ENCODE results near the genes TBC1D10B, SEPHS2 and ZNF747.

- PRO-cap, 7 experiments: no peak in any of the 7 experiments
Observed at GRCh38 chr16:29218486-29219696, 187.6 kb downstream of the NPIPB11 start.

GRCh38 chr16:29271679-29272063 is 134.8 kb downstream of the NPIPB11 start:
- PRO-cap, 7 experiments: no peak in any of the 7 experiments

- PRO-cap, 7 experiments: no peak in any of the 7 experiments
Observed at GRCh38 chr16:29284938-29285852, 121.3 kb downstream of the NPIPB11 start.

GRCh38 chr16:29673993-29674648 is 4.9 kb upstream of the QPRT start:
- PRO-cap, 7 experiments: no peak in any of the 7 experiments

GRCh38 chr16:29698548-29699779 is 20.0 kb downstream of the QPRT start:
- PRO-cap, 7 experiments: no peak in any of the 7 experiments

DNA sequence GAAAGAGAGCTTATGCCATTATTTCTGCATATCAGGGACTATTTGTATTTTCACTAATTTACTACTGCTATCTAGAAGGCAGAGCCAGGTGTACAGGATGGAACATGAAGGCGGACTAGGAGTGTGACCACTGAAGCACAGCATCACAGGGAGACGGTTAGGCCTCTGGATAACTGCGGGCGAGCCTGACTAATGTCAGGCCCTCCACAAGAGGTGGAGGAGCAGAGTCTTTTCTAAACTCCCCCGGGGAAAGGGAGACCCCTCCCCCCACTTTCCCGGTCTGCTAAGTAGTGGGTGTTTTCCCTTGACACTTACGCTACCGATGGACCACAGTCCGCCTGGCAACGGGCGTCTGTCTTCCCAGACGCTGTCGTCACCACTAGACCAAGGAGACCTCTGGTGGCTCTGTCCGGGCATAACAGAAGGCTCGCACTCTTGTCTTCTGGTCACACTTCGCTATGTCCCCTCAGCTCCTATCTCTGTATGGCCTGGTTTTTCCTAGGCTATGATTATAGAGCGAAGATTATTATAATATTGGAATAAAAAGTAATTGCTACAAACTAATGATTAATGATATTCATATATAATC is 24.3 kb downstream of the C16orf54 start:
- PRO-cap, 7 experiments: no peak in any of the 7 experiments

DNA sequence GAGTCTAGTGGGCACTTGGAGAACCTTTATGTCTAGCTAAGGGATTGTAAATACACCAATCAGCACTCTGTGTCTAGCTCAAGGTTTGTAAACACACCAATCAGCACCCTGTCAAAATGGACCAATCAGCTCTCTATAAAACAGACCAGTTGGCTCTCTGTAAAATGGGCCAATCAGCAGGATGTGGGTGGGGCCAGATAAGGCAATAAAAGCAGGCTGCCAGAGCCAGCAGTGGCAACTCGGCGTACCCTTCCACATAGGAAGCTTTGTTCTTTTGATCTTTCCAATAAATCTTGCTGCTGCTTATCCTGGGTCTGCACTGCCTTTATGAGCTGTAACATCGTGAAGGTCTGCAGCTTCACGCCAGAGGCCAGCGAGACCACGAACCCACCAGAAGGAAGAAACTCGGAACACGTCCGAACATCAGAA is 3.0 kb upstream of the C16orf54 start:
- PRO-cap, 7 experiments: no peak in any of the 7 experiments

DNA sequence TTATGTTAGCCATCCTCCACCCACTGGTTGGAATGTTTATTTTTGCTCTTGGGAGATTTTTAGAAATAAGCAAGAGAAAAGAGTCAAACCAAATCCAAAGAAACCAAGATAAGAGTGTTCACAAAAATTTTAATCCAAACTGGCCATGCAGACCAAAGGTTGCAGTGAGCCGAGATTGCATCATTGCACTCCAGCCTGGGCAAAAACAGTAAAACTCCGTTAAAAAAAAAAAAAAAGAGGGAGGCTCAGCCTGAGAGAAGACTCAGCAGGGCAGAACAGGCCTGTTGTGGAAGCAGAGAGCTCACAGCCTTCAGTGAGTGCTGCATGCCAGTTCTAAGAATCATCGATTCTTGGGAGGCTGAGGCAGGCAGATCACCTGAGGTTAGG is 12.2 kb upstream of the C16orf54 start:
- PRO-cap, 7 experiments: no peak in any of the 7 experiments

- PRO-cap, 7 experiments: peak in 3 of 7 experiments; most common plus-strand start chr16:29808104 (in 3)
Observed at GRCh38 chr16:29807990-29808188, 1.6 kb downstream of the MAZ start.

DNA sequence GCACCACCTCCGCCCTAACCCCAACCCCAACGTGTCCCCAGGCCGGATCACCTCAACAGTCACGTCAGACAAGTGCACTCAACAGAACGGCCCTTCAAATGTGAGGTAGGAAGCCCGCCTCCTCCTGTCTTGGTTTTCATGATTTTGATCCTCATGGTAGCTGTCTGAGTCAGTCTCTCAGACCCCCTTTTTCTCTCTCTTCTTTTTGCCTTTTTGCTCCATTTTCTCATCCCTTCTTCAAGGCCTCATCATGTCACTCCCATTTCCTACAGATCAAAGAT is 1.8 kb downstream of the MAZ start:
- PRO-cap, 7 experiments: peak in 6 of 7 experiments; most common plus-strand start position 77 of the sequence (in 3); most common minus-strand start position 102 of the sequence (in 4)

GRCh38 chr16:29808531-29808882 is 2.2 kb downstream of the MAZ start:
- PRO-cap, 7 experiments: no peak in any of the 7 experiments

GRCh38 chr16:29994015-29994740 is 1.2 kb downstream of the HIRIP3 start:
- PRO-cap, 7 experiments: no peak in any of the 7 experiments

DNA sequence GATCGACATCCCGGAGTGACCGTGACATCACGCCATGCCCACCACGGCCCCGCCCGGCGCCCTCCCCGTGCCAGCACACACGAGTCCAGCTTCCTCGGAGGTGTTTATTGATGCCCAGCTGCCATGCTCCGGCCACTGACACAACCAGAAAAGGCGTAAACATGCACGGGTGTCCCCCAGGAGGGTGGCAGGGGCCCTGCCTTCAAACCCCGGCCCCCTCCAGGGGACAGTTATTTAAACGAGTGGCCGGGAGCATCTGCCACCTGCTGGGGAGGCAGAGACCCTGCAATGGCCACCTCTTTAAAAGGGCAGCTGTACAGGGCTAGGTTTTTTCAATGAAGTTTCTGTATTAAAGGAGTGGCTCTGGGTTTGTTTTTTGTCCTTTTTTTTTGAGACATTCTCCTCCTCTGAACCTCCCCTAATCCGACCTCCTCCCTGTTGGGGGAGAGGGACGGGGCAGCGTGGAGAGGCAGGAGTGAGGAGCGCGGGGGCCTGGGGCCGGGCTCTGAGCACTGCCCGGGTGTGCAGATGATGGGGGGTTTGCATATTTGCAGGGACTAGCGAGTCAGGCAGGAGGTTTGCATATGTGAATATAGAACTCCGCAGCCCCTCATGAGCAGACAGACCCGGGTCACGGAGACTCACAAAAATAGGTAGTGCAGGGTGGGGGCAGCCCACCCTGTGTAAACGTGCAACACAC is 5.3 kb downstream of the DOC2A start:
- PRO-cap, 7 experiments: no peak in any of the 7 experiments

- PRO-cap, 7 experiments: peak in 6 of 7 experiments; most common minus-strand start chr16:30370430 (in 3)
Observed at GRCh38 chr16:30370351-30370841, at the start of gene TBC1D10B. TBC1D10B (minus strand) TSS chr16:30370494.

DNA sequence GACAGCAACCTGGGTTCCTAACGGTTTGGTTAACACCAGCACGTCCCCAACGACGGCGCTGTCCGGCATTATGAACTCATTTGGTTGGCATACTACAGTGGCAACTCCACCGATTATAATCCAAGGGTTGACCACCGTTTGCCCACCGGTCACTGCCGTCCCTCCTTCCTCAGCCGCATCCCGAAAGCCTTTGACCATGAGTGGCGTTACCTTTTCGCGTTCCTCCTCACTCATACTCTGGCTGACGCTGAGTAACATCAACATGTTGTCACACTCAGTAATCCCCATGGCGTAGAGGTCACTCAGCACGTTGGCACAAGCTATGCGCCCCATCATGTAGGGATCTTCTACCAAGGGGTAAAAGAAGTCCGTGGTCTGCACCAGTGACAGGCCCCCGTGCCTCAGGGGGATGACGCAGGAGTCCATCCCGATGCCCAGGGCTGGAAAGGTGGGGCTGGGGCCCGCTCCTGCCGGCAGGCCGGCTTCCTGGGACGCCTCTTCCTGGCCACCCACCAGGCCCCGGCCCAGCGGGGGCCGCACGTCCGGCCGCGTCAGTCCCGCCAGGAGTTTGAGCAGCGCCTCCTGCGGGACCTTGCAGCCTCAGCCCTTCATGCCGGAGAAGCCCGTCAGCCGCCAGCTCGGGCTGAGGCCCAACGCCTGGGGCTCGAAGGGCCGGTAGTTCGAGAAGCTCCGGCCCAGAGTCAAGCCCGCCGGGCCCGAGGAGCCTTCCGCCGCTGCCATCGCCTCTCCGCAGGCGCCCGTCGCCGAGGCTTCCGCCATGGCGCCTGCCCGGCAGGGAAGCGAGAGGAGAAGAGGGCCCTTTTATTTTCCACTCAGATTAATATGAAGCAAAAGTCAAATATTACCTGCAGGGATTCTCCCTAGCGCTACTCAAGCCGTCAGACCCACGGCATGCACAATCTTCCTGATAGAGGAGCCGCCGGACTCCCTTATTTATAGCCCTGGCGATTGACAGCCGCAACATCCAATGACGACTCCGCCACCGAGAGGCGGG is at the start of gene SEPHS2:
Gene SEPHS2, minus strand, starts transcription at position 927 of the 1,015 bp plus-strand sequence.
- PRO-cap, 7 experiments: peak in 7 of 7 experiments; most common plus-strand start position 554 of the sequence (in 2); most common minus-strand start position 927 of the sequence (in 7)

DNA sequence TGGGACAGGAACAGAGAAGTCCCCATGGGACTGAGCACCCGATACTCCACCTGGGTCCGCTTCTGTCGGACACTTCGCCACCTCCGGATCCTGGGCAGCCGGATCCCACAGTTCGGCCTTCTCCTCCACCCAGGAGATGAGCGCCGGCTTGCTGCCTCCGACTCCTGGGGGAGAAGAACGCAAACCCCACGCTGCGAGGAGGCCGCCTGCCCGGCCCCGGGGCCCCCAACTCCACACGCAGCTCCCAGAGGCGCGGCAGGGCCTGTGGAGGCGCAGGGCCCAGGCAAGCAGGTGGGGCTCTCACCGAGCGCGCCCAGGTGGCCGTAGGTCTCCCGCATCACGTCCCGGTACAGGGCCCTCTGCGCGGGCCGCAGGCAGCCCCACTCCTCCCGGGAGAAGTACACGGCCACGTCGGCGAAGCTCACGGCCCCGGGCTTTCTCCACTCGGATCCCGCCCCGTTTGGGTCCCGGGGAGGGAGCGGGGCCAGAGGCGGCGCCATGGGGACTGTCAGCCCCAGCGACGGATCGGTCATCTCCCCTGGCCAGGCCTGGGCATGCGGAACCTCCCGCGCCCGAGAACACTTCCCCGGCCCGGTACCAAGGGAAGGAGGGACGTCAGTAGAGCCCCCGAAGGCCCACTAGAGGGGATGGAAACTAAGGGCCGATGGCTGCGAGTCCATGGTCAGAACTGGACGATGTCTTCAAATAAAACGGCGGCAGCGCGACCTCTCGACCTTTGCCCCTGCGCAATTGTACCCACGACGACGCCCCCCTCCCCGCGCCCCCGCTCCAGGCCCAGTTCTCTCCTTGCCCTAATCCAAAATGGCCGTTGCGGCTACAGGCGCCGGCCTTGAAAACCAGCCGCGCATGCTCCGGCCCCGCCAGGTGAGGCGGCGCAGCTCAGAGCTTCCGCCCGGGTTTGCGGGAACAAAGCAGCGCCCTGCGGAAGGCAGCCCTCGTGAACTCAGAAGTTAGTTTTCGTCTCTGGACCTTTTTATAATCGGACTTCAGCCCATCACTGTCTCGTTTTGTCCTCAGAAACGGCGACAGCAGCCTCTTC is at the start of gene ZNF747:
Gene ZNF747, minus strand, starts transcription at position 712 of the 1,060 bp plus-strand sequence.
- PRO-cap, 7 experiments: peak in 7 of 7 experiments; most common plus-strand start position 499 of the sequence (in 4); most common minus-strand start position 766 of the sequence (in 6)

DNA sequence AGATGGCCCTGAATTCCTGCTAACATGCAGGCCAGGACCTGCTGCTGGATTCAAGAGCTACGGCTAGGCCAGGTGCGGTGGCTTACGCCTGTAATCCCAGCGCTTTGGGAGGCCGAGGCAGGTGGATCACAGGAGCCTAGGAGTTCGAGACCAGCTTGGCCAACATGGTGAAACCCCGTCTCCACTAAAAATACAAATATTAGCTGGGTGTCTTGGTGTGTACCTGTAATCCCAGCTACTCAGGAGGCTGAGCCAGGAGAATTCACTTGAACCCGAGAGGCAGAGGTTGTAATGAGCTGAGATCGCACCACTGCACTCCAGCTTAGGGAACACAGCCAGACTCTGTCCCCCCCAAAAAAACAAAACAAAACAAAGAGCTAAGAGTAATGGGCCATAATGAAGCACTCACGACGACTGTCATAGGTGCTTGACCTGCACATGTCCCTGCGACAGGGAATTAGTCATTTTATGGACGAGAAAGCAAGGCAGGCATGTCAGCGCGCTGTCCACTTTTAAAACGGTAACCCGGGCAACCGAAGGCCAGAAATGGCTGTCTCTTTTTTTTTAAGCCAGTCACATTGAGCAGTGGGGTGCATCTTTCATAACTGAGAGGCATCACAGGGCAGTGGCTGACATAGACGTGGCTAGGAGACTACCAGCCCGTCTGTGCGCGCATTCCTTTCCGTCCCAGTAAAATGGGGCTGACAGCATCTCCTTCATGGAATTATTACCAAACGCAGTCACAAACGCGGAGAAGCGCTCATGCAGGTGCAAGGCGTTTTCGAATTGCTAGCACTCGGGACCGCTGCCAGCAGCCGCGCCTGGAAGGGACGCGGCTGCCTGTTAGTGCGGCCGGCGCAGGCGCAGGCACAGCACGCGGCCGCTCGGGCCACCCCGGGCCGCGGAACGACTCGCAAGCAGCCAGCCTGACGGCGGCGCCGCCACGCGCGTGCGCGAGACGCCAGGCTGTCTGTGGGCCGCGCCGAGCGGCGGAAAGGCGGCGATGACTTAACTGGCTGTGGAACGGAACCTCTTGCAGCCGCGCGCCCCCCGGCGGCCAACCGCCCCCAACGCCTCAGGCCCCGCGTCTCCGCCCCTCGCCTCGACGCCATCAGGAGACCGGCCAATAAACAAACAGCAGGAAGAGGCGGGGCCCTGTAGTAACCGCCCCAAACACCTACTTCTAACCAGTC is 783 bp upstream of the FBRS start:
- PRO-cap, 7 experiments: peak in 7 of 7 experiments; most common plus-strand start position 878 of the sequence (in 1); most common minus-strand start position 908 of the sequence (in 7)

GRCh38 chr16:30666902-30667430 is 8.7 kb downstream of the FBRS start:
- PRO-cap, 7 experiments: peak in 1 of 7 experiments; most common plus-strand start chr16:30667234 (in 1)

GRCh38 chr16:30668593-30669237 is 10.5 kb downstream of the FBRS start:
- PRO-cap, 7 experiments: peak in 1 of 7 experiments; most common plus-strand start chr16:30669161 (in 1)

GRCh38 chr16:30710670-30711177 is 11.8 kb downstream of the SRCAP start:
- PRO-cap, 7 experiments: no peak in any of the 7 experiments